ENCODE measurements around the gene C9orf64.

DNA sequence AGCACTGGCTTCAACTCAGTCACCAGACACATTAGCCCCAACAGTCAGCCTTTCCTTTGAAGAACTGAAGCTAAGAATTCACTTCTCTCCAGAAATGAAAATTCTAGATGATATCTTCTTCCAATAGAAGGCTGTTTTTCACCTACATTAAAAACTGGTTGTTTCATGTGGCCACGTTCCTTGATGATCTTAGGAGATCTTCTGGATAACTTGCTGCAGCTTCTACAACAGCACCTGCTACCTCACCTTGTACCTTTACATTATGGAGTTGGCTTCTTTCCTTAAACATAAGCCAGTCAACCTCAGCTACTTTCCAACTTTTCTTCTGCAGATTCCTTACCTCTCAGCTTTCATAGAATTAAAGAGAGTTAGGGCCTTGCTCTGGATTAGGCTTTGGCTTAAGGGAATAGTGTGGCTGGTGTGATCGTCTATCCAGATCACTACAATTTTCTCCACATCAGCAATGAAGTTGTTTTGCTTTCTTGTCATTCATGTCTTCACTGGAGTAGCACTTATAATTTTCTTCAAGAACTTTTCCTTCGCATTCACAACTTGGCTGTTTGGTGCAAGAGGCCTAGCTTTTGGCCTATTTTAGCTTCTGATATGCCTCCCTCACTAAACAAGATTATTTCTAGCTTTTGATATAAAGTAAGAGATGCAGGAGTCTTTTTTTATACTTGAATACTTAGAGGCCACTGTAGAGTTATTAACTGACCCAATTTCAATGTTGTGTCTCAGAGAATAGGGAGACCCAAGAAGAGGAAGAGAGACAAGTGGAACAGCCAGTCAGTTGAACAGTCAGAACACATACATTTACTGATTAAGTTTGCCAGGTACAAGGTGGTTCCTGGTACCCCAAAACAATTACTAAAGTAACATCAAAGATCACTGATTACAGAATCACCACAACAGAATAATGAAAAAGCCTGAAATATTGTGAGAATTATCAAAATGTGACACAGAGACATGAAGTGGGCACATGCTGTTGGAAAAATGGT lies 35.7 kb downstream of the UBQLN1 start:
- RAMPAGE, long total RNA, result no peak
- RRBS, result no CpG with 5 or more reads among the region's 3 CpGs

DNA sequence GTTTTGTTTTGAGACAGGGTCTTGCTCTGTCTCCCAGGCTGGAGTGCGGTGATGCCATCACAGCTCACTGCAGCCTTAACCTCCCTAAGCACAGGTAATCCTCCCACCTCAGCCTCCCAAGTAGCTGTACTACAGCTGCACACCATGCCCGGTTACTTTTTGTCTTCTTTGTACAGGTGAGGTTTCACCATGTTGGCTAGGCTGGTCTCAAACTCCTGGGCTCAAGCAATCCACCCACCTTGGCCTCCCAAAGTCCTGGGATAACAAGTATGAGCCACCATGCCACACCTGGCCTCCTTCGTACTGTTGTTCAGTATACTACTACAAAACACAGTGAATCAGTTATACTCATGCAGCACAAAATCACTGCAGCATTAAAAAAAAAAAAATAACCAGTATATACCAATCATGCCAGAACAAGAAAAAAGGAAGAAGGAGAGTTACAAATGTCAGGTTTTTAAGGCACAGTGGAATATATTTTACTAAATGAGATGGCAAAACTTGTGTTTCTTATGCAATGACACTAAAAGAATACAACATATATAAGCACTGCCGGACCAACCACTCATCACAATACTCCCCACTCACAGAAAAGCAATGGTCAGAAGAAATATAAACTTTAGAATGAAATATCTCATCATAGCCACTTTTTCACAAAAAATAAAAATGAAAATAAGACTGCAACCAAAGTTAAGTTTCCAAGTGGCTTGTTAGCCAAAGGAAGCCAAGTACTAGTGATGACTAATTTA lies 33.8 kb downstream of the UBQLN1 start:
- RAMPAGE, long total RNA, result no peak
- RRBS, result no CpG with 5 or more reads among the region's 4 CpGs

DNA sequence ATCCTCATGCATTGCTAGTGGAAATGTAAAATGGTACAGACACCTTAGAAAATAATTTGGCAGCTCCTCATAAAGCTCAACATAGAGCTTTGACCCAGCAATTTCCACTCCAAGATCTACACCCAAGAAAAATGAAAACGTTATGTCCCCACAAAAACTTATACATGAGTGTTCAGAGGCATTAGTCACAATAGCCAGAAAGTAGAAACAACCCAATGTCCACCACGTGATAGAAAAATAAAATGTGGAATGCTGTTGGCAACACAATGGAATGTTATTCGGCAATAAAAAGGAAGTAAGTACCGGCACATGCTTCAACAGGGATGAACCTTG lies 6.1 kb downstream of the UBQLN1 start:
- RAMPAGE, long total RNA, result no peak
- RRBS, result no CpG with 5 or more reads among the region's 4 CpGs

DNA sequence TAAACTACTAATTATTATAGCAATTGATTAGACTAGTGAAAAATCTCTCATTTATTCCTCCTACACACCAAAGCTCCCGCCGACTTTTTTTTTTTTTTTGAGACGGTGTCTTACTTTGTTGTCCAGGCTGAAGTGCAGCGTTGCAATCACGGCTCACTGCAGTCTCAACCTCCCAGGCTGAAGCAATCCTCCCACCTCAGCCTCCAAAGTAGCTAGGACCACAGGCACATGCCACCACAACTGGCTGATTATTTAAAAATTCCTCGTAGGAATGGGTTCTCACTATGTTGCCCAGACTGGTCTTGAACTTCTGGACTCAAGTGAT lies 30.0 kb upstream of the UBQLN1 start:
- RAMPAGE, long total RNA, result no peak
- RRBS, result no CpG with 5 or more reads among the region's 6 CpGs

- RAMPAGE, long total RNA, result no peak
- RRBS, result 1% methylated on average over 9 of the region's 86 CpGs
Observed at GRCh38 chr9:83955988-83957376, at the start of gene C9orf64. Gene C9orf64, minus strand, starts transcription at chr9:83956742.

DNA sequence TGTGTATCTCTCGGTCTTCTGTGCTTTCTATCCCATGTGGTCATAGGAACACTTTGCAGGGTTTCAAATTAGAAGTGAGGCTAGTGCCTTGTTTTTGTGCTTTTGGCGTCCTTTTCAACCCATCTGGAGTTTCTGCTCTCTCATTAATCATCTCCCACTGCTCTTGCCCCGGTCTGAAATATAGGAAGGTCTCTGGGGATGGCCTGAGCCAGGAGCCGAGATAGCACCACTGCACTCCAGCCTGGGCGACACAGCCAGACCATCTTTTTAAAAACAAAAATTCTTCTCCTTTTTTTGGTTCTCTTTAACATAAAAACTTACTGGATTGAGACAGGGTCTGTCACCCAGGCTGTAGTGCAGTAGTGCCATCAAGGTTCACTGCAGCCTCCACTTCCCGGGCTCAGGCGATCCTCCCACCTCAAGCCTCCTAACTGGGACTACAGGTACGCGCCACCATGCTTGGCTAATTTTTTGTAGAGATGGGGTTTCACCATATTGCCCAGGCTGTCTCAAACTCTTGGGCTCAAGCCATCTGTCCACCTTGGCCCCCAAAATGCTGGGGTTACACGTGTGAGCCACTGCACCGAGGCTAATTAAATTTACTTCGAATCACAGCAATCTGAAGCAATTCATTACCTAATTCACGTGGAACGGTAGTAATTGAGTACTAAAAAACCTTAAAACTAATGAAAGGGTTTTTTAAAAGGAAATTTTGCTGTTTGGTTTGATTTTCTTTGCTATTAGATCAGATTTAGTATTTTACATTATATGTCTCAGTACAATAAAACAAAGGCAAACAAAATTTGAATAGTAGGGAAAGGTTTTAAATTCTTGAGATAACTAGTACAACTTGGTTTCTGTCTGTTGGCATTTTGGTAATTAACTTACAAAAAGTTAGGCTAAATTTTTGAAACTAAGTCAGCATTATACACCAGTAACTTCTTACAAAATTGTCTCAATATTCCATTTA lies 9.7 kb upstream of the C9orf64 start:
- RAMPAGE, long total RNA, result no peak
- RRBS, result no CpG with 5 or more reads among the region's 14 CpGs

DNA sequence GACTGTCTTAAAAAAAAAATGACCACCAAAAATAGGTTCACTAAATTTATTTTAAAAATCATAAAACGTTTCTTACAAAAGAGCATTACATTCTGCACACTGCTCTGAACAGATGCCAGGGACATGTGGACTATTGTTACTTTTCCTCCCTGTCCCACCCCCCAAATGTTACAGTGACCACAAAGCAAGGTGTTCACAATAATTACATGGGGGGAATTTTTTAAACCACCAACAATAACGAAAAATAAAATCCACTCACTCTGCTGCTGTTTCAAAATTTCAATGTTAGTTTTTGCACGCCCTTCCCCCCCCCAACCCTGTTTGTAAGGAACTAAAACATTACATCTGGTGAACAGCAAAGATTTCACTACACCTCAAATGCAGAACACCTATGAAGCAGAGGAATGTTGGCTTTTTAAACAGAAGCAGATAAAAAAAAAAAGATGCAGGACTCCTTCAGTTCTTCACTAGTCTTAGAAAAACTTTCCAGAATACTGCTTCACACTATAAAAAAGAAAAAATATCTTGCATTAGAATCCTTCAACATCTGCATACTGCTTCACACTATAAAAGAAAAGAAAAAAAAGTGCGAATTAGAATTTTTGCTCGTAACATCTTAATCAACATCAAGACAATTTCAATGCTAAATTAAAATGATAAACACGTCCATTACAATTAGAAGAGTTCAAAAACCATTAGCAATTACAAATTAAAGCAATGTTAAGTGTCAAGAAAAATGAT lies 11.0 kb downstream of the HNRNPK start:
- RAMPAGE, long total RNA, result no peak
- RRBS, result no CpG with 5 or more reads among the region's 6 CpGs

GRCh38 chr9:84207312-84207893 lies 133.2 kb downstream of the SLC28A3 start:
- RAMPAGE, long total RNA, result no peak
- RRBS, result no CpG with 5 or more reads among the region's 9 CpGs

- RAMPAGE, long total RNA, result no peak
- RRBS, result no CpG with 5 or more reads among the region's 5 CpGs
Observed at GRCh38 chr9:84343116-84343491, 2.5 kb upstream of the SLC28A3 start.

- RAMPAGE, long total RNA, result no peak
- RRBS, result no CpG with 5 or more reads among the region's 9 CpGs
Observed at GRCh38 chr9:84671933-84672506, 2.5 kb downstream of the NTRK2 start.

DNA sequence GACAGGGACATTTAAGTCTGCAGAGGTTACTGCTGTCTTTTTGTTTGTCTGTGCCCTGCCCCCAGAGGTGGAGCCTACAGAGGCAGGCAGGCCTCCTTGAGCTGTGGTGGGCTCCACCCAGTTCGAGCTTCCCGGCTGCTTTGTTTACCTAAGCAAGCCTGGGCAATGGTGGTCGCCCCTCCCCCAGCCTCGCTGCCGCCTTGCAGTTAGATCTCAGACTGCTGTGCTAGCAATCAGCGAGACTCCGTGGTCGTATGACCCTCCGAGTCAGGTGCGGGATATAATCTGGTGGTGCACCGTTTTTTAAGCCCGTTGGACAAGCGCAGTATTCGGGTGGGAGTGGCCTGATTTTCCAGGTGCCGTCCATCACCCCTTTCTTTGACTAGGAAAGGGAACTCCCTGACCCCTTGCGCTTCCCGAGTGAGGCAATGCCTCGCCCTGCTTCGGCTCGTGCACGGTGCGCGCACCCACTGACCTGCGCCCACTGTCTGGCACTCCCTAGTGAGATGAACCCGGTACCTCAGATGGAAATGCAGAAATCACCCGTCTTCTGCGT lies 407.6 kb downstream of the NTRK2 start:
- RAMPAGE, long total RNA, result no peak
- RRBS, result no CpG with 5 or more reads among the region's 27 CpGs

DNA sequence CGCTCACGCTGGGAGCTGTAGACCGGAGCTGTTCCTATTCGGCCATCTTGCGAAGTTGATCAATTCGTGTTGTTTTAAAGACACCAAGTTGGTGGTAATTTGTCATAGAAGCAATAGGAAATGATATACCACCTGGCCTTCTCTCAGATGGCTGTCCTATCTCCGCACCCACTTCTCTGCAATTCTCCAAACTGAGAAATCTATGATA lies 408.0 kb downstream of the NTRK2 start:
- RAMPAGE, long total RNA, result no peak
- RRBS, result no CpG with 5 or more reads among the region's 7 CpGs

GRCh38 chr9:85805453-85806151 lies 63.8 kb upstream of the AGTPBP1 start:
- RAMPAGE, long total RNA, result no peak
- RRBS, result no CpG with 5 or more reads among the region's 76 CpGs

DNA sequence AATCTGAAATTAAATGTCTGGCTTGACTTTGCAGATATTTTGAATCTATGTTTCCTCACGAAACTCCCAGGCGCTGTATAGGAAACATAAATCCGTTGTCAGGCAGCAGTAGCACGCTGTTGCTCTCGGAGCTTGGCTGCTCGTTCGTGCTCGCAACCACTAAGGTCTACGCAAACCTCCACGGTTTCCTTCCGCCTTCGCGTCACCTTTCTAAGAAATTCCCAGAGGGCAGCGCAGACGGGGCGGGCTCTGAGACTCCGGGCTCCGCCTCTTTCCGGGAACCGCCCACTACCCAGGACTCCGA lies 321 bp upstream of the NAA35 start:
- RAMPAGE, long total RNA, result no peak
- RRBS, result 0% methylated on average over 3 of the region's 21 CpGs

DNA sequence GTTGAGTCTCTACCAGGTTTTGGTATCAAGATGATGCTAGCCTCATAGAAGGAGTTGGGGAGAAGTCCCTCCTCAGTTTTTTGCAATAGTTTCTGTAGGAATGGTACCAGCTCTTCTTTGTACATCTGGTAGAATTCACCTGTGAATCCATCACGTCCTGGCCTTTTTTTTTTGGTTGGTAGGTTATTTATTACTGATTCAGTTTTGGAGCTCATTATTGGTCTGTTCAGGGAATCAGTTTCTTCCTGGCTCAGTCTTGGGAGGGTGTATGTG lies 59.4 kb downstream of the NAA35 start:
- RAMPAGE, long total RNA, result no peak
- RRBS, result no CpG with 5 or more reads among the region's 1 CpG

DNA sequence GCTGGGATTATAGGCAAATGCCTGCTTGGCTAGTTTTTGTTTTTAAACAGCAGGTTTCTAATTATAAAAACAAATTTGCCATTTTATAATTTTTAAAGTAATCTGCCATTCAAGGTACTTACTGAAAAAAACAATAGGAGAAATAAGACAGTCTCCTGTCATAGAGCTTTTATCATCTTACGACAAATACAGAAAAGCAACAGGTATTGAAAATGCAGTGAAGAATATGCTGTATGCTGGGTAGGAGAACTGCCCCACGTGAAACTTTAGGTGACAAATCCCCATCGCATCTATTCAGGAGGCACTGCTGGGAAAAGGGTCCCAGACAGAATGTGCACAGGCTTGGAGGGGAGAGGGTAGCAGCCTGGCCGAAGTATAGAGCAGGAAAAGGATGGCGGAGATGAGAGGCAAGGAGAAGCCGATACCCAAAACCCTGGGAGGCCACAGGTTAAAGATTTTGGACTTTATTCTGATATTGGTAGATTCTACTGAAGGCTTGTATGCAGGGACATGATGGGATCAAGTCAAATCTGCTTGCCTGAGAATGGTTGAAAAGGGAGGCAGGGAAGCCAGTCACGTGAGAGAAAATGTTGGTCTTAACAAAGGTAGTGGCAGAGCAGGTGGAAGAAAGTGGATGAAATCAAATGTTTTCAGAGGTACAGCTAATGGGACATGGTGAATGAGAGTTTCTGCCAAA lies 75.3 kb downstream of the GOLM1 start:
- RAMPAGE, long total RNA, result no peak
- RRBS, result no CpG with 5 or more reads among the region's 7 CpGs

DNA sequence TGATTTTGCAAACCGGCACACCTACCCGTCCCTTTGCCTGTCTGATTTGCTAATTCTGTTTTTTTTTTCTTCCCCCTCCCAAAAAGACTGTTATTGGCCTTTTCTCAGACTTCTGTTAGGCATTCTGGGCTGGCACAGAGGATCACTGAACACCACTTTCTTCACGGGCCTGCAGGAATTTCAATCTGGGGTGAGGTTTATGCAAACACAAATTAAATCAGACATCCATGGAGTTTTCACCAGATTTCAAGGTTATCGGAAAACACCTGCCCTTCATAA lies 139.3 kb downstream of the GAS1 start:
- RAMPAGE, long total RNA, result no peak
- RRBS, result no CpG with 5 or more reads among the region's 4 CpGs

GRCh38 chr9:87396039-87396573 lies 101.6 kb upstream of the DAPK1 start:
- RAMPAGE, long total RNA, result no peak
- RRBS, result no CpG with 5 or more reads among the region's 8 CpGs

GRCh38 chr9:87513893-87514517 lies 16.3 kb downstream of the DAPK1 start:
- RAMPAGE, long total RNA, result no peak
- RRBS, result no CpG with 5 or more reads among the region's 3 CpGs

- RAMPAGE, long total RNA, result no peak
- RRBS, result no CpG with 5 or more reads among the region's 13 CpGs
Observed at GRCh38 chr9:87554190-87555378, 56.9 kb downstream of the DAPK1 start.

Measured in cardiac muscle cell (in vitro differentiated cells and primary cell).